ENCODE data around the genes CSN2, MUC7 and NPFFR2.

DNA sequence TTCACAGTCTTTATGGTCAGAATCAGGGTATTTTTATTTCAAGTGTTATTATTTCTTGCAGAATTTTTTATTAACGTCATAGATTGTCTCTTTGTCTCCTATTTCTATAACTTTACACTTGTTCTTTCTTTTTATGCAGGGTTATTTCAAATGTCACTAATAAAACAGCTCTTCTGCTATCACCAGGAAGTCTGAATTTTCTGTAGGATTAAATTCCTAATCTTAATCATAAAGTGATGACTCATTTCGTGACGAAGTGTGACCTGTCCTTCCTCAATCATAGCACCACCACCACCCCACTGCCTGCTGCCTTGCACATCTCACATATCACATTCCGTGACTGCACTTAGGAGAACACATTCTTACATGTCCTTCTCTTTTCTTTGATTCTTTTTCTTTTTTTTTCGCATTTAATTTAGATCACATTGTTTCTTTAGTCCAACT lies 57.7 kb upstream of the UGT2B7 start:
- PRO-cap: no peak
- RAMPAGE, long total RNA, 2 experiments: no peak in any of the 2 experiments

- PRO-cap: no peak
- RAMPAGE, long total RNA, 2 experiments: no peak in any of the 2 experiments
Observed at GRCh38 chr4:69051023-69051682, 45.1 kb upstream of the UGT2B7 start.

- PRO-cap: no peak
- RAMPAGE, long total RNA, 2 experiments: no peak in any of the 2 experiments
Observed at GRCh38 chr4:69060900-69061286, 35.4 kb upstream of the UGT2B7 start.

DNA sequence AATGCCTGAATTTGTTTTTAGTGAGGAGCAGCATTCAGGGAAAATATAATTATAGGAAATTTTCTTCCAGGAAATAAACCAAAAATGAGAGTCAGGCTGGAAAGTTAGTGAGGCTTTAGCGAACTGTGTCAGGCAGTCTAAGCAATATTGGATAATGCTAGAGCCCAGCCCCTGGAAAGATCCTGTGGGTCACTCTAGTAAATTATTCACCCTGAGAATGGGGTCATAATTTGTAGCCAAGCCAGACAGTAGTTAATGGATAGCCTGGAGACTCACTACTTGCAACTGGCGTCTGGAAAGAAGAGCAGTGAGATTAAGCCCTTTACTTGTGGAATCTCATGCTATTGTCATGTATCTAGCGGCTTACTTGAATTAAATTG lies 48.2 kb downstream of the UGT2B11 start:
- PRO-cap: no peak
- RAMPAGE, long total RNA, 2 experiments: no peak in any of the 2 experiments

- PRO-cap: no peak
- RAMPAGE, long total RNA, 2 experiments: no peak in any of the 2 experiments
Observed at GRCh38 chr4:69430785-69431322, 64.9 kb downstream of the UGT2B4 start.

DNA sequence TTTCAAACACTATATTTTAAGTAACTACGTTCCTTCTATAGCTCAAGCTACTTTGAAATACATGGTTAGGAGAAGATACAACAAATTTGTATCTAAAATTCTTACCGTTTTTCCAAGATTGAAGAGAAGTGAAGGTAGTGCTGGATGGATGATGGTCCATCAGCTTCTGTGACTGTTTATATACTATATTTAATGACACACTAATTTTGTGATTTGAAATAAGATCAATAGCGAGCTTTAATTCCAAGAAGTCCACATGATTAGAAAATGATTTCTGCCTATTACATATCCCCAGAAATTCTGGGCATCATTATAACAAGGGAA lies at the start of gene CSN2:
Gene CSN2, minus strand, starts transcription at position 153 of the 324 bp plus-strand sequence.
- PRO-cap: no peak
- RAMPAGE, long total RNA, 2 experiments: no peak in any of the 2 experiments

DNA sequence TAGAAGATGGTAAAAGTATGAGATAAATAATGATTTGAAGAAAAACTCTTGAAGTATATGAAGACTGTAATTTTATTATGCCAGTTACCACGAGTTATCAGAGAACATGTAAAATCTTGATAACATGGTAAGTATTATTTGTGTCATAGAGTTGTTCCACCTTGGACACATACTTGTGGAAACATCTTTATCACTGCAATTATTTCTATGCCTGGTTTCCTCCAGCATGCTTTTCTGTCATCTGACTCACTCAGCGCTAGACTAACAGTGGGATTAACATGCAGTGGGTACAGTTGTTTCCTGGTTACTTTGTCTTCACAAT lies 327 bp upstream of the STATH start:
- PRO-cap: no peak
- RAMPAGE, long total RNA, 2 experiments: no peak in any of the 2 experiments

DNA sequence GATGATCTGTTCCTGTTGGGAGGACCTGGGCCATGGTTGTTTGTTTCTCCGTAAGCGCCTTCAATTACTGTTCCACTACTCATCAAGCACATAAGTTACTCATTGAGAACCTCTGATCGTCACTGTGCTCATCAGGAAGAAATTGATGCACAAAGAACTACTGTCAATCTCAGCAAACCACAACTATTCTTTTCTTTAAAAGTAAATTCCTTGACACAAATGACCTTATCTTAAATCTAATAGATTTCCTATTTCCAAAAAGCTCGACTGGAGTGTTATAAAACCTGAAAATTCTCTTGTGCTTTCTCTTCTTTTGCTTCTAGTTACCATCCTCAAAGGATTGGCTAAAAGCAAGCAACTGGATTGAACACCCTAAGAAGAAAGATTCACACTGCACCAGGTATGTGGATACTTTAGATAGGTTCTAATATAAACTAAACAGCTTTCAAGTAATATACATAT lies at the start of gene MUC7:
Gene MUC7, plus strand, starts transcription at position 306 of the 462 bp plus-strand sequence.
- PRO-cap: no peak
- RAMPAGE, long total RNA, 2 experiments: no peak in any of the 2 experiments

DNA sequence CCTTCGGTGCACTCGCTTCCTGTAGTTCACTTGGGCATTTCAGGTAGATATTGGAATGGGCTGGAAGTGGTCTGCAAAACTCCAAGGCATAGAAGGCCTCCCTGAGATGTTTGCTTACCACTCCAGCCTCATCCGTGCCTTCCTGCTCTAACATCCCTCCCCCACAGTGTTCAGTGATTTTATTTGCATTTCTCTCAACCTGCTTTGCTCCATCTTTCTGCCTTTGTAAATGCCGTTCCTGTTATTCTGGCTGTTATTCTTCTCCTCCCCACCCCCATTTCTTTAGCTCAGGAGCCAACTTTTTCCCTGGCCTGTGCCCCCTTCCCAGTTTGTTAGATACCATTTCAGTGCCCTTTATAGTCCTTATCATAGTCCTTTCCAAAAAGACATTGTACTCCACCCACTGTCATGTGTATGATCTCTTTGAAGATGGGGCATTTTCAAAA lies 25.6 kb downstream of the MOB1B start:
- PRO-cap: no peak
- RAMPAGE, long total RNA, 2 experiments: no peak in any of the 2 experiments

DNA sequence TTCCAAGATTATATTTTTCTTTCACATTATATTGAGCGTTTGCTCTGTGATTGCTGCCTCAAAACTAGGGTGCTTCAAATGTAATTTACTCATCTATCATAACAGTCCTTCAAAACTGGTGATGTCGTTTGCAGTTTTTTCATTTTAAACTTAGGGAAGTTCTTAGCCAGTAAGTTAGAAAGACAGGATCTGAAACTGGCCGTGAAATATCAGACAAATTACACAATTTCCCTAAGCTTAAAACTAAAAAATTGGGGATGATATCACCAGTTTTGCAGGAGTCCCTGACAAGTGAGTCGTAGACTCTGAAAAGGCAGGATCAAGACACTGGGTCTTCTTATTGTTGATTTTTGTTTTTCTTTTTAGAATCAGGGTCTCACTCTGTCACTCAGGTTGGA lies 44.8 kb downstream of the MOB1B start:
- PRO-cap: no peak
- RAMPAGE, long total RNA, 2 experiments: no peak in any of the 2 experiments

DNA sequence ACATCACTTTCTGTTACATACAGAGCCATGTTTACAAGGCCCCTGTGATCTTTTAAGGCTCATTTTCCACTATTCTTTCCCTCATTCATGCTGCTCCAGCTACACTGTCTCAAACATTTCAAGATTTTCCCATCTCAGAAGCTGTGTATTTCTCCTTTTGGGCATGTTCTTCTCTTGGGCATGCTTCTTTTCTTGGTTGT lies 45.8 kb upstream of the SLC4A4 start:
- PRO-cap: no peak
- RAMPAGE, long total RNA, 2 experiments: no peak in any of the 2 experiments

- PRO-cap: unidirectional peak, minus-strand start at chr4:71236454
- RAMPAGE, long total RNA, 2 experiments: start-site peak on the plus strand in 1 of 2 experiments, at chr4:71236422-71236640 at its widest, 5 reads per replicate
Observed at GRCh38 chr4:71236267-71236712, 49.2 kb downstream of the SLC4A4 start.

- PRO-cap: no peak
- RAMPAGE, long total RNA, 2 experiments: no peak in any of the 2 experiments
Observed at GRCh38 chr4:71419658-71420355, 232.7 kb downstream of the SLC4A4 start.

DNA sequence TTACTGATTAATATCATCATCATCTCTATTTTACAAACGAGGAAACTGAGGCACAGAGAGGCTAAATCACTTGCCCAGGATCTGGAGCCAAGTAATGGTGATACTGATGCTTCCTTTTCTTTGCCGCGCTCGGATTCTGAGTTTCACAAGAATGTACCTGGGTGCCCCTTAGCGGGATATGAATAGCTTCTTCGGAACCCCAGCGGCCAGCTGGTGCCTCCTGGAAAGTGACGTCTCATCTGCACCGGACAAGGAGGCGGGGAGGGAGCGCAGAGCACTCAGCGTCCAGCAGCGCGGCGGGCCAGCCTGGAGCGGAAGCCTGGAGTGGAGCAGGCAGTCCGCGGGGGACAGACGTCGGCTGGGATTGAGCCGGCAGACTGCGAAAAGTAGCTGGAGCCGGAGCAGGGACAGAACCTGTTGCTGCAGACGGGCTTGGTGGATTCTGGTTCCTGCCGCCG lies at the start of gene NPFFR2:
Gene NPFFR2, plus strand, starts transcription at position 277 of the 458 bp plus-strand sequence.
- PRO-cap: no peak
- RAMPAGE, long total RNA, 2 experiments: no peak in any of the 2 experiments

DNA sequence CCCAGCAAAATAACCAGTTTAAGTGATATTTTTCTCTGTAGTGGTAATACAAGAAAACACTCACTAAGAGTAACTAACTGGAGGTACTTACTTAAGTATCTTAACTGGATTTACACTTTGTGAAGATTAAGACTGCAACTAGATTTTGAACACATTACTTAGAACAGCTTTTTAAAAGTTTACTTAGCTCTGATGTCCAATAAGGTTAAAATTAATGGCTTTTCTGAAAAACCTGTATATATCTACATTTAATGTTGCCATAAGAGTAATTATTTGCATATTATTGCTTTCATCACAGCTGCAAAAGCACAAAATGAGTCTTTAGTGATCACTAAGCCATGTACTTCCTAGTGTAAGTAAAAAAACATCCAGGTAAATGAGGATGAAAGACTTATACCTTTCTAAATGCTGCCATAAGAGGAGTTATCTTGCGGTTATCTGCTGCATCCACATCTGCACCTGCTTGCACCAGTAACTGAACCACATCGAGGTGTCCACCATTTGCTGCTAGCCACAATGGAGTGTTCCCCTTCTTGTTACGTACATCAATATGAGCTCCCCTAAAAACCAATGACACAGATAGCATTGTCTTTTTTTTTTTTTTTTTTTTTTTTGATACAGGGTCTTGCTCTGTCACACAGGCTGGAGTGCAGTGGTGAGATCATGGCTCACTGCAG lies 48.9 kb upstream of the COX18 start:
- PRO-cap: no peak
- RAMPAGE, long total RNA, 2 experiments: no peak in any of the 2 experiments

DNA sequence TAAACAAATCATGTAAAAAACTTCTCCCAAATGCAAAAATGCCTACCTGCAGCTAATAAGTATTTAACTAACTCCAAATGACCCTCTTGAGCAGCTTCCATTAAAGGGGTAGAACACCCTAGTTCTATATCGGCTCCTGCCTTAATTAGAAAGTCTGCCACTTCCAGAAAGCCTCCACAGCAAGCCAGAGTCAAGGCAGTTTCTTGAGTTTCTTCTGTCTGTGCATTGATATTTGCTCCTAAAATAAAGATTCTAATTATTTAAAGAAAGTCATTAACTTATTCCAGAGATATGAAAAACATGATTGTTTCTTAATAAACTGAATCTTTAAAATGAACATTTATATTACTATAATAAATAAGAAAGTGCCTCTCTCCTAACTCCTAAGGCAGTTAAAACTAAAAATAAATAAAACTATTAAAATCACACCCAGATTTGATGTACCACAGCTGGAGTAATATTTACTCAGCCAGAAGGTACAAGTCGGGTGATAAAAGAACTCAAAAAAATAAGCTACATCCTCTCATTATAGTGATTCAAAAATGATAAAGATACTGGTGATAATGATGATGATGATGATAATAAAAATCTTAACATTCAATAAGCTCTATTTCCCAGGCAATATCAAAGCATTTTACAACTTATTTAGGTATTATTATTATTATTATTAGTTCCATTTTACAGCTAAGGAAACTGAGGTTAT lies 77.8 kb upstream of the COX18 start:
- PRO-cap: no peak
- RAMPAGE, long total RNA, 2 experiments: no peak in any of the 2 experiments

- PRO-cap: no peak
- RAMPAGE, long total RNA, 2 experiments: no peak in any of the 2 experiments
Observed at GRCh38 chr4:73234152-73235349, 24.0 kb downstream of the ANKRD17 start.

DNA sequence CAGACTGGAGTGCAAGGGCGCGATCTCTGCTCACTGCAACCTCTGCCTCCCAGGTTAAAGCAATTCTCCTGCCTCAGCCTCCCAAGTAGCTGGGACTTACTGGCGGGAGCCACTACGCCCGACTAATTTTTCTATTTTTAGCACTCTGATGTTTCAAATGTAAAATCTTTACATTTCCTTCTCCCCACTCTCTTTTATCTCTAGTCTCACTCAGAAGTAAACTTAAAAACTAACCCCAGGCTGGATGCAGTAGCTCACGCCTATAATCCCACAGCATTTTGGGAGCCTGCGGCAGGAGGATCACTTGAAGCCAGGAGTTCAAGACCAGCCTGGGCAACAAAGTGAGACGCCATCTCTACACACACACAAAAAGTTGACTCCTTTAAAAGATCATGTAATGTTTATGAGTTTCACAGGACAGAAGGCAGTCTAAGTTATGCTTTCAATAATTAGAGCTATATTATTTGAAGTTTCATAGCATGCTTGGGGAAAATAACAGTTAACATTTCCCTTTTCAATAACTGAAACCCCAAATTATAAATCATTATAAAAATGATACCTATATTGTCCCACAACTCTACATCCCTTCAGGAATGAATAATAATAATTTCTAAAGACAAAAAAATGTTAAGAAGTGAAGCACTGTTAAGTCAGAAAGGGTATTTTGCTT lies 7.7 kb downstream of the ANKRD17 start:
- PRO-cap: no peak
- RAMPAGE, long total RNA, 2 experiments: no peak in any of the 2 experiments

DNA sequence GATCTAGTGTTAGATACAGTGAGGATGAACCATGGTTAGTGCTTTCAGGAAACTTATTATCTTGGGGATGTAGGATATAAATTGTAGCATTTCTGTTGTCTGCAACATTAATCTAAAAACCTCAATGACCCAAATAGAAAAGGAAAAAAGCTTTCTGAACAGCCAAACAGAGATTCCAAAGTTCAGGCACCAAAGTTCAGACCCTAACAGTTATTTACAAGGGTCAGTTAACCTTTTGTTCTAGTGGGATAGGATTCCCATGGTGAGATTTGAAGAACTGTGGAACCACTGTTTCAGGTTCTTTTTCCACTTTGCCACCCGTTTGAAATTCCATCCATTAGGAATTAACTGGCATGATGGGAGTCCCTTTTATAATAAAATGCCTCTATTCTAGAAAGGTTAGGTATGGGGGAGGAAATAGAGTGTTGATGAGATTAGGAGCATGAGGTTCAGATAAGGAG lies 6.5 kb upstream of the ALB start:
- PRO-cap: no peak
- RAMPAGE, long total RNA, 2 experiments: no peak in any of the 2 experiments

DNA sequence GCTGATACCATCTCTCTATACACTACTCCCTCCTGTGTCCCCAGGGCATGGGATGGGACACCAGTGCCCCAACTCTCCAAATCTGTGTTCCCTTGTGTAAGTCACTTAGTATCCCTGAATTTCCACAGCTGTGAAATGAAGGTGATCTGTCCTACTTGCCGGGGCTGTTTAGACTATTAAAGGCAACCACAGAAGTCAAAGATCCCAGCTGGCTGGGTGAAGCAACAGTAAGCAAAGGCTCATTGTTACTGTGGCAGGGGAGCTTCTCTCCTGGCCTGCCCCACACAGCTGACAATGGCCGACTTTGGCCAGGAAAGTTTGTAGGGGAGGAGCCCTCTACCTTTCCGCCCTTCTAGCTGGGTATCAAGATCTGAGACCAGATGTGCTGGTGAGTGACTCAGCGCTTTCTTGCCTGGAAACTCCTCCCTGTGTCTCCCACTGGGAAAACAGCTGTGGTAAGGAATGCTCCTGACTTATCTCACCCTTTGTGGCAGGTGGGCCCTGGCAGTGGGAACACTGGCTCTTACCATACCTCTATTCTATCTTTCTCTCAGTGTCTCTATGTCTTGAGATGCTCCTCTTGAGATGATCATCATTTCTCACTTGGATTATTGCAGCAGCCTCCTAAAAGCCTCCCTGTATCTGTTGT lies 21.0 kb downstream of the RASSF6 start:
- PRO-cap: no peak
- RAMPAGE, long total RNA, 2 experiments: no peak in any of the 2 experiments